Mucosa of descending colon (tissue), 1 donor: ENCODE data around the genes ZNF488, ARHGAP22, LRRC18 and SLC18A3.

DNA sequence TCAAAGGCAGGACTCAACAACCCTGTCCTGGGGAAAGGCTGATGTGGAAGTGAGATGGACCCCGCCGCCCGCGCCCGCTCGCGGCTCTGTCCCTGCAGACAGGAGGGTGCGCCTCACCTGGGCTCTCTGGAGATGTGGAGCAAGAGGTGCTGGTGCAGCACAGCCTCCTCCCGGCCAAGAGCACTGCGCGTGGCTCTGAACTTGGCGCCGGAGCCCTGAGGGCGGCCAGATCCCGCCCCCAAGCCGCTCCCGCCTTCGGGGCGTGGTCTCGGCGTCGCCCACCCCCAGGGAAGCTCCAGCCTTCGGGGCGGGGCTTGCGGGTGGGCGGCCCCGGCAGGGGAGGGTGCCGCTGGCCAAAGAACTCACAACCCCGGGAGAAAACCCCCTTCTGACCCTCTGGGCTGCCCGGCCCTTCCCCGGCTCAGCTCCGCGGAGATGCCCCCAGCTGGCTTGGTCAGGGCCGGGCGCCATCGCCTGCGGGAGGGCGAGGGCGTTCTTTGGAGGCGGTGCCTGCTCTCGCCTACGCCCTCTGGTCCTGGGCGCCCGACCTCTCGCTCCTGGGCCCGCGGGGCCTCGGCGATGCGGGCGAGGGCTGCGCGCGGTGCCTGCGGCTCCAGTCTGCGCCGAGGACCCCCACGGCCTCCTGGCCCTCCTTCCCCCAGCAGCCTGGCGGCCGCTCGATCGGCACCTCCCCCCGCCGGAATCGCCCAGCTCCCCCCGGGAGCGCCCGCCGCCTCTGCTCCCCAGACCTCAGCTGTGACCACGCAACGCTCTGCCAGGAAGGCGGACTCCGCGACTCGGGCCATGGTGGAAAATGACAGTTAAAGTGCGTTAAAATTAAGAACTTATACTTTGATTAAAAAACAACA is at the start of gene ZNF488:
TSS of gene ZNF488 (minus strand) at position 191 of the 869 bp plus-strand sequence.
- PRO-cap = bidirectional peak, plus-strand start at position 558 of the sequence, minus-strand start at position 185 of the sequence

DNA sequence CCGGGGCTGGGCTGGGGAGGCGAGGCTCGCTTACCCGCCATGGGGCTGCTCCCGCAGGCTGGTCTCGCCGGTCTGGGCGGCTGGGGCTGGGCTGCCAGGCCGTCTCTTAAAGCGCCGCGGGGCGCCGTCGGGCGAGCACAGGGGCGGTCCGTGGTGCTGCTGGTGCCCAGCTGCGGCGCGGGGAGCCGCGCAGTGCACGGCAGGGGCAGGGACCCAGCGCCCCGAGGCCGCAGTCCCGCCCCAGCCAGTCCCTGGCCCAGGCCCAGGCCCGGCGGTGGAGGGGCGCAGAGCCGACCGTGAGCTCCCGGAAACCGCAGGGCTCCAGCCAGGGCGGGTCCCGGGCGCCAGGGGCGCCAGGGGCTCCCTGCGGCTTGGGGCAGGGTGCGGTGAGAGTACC is 794 bp downstream of the SYT15B start:
- PRO-cap = no peak

GRCh38 chr10:48317083-48317629 is 10.7 kb downstream of the MAPK8 start:
- PRO-cap = no peak

- PRO-cap = no peak
Observed at GRCh38 chr10:48367455-48368120, 61.1 kb downstream of the MAPK8 start.

GRCh38 chr10:48389437-48390275 is 83.2 kb downstream of the MAPK8 start:
- PRO-cap = no peak

DNA sequence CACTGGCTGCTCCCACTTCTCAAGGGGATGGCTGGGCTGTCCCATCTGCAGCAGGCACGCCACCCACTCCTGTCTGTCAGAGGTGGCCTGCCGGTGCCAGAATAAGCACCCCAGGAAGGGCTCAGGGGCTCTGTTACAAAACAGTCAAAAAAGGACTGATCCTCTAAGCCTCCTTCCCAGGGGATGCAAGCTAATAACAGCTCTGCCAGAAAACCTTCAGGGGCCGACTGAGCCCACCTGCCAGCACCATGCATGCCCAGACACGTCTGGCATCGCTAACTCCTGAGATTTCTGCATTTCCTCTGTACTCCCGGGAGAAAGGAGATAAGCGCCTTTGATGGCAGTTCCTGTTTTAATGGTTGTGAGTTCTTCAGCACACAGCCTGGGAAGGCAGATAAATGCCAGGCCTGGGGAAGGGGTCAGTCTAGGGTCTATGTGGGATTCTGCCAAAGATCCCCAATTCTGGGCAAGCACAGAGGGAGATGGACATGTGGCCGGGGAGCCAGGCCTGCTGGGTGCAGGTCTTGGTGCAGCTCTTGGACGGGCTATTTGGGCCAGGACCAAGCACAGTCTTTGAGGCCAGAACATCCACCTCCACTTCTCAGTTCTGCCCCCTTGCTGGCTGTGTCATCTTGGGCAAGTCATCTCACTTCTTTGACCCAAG is 128.4 kb downstream of the ARHGAP22 start:
- PRO-cap = no peak

- PRO-cap = unidirectional peak, plus-strand start at chr10:48605210
Observed at GRCh38 chr10:48604512-48605685, at the start of gene ARHGAP22. Gene ARHGAP22, minus strand, starts transcription at chr10:48605073.

DNA sequence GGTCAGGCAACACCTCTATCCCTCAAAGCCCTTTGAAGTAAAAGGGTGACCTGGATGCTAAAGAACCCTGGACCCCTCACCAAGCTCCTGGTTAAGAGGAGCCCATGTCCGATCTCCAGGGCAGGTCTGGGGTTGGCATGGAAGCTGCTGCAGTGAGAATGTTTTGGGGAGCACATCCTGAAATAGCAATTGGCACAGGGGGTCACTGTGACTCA is 18.6 kb upstream of the ARHGAP22 start:
- PRO-cap = no peak

DNA sequence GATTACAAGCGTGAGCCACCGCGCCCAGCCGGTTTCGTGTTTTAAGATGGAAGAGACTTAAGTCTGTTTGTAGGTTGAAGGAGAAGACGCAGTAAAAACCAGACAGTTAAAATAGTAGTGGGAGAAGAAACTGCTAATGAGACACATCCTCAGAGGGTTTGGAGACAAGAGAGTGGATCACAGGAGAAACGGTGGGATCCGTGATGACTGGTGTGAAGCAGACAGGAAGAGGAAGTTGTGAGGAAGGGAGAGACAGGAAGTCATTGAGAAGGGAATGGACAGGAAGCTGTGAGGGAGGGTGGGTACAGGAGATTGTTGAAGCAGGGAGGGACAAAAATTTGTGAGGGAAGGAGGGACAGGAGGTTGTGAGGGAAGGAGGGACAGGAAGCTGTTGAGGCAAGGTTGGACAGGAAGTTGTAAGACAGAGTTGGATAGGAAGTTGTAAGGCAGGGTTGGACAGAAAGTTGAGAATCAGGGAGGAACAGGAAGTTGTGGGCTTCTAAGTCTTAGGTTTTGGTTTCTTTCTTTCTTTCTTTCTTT is 115.6 kb downstream of the WDFY4 start:
- PRO-cap = no peak

GRCh38 chr10:48939523-48940257 is at the start of gene LRRC18:
Gene LRRC18, minus strand, starts transcription at chr10:48939840.
- PRO-cap = no peak

DNA sequence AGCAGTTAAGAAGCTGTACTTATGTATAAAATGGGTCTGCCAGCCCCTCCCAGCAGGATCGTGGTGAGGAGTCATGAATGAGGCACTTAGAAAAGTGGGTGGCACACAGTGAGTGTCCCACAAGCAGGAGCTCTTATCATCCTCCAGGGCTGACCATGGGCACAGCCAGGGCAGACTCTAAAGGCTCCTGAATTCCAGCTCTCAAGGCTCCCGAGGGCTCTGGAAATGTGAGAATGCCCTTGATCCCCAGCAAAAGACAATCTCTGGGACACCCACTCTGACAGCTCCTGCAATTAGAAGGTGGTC is 1.6 kb downstream of the VSTM4 start:
- PRO-cap = no peak

- PRO-cap = no peak
Observed at GRCh38 chr10:49114554-49115352, 569 bp downstream of the VSTM4 start.

GRCh38 chr10:49278271-49278977 is 20.5 kb upstream of the C10orf71 start:
- PRO-cap = no peak

DNA sequence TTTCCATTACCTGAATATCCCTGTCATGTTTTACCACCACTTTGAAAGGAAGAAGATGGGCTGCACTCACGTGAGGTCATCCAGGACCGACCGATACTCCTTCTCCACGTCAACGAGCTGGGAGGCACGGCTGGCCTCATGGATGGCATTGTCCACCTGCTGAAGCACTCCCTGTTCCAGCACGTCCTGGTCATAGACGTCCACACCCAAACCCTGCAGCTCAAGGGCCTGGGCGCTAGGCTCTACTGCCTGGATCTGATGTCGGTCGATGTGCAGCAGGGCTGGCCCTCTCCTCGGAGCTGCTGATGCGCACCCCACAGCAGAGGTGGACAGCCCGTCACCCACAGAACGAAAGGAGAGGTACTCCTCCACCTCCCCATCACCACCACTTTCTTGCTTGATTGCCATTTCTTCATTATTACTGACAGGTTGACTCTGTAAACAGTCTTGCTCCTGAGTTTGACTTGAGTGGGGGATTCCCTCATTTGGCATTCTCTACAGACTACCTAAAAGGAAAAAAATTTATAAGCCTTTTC is 6.4 kb downstream of the ERCC6 start:
- PRO-cap = no peak

DNA sequence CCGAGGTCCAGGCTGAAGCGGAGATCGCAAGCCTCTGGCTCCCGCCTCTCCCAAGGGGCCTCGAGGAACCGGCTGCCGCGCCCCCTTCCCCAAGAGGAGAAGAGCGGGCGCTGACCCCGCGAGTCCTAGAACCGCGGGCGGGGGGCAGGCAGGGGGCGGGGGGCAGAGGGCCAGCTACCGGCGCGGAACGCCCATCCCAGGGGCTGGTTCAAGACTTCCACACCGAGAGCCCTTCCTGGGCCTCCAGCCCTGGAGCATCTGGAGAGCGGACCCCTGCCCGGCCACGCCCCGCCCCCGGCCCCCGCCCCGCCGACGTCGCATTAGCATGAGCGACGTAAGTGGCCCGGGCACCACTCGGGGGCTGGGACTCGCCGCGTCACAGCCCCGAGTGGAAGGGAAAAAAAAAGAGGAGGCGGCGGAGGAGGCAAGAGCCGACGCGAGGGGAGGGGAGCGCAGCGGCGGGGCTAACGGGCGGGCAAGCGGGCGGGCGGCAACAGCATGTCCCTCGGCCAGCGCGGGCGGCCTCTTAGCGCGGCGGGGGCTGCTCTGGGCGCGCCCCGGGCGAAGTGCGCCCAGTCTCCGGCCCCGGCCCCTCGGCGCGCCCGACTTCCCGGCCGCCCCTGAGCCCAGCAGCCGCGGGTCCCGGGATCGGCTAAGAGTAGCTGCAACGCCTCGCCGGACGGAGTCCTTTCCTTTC is at the start of gene SLC18A3:
TSS of gene SLC18A3 (plus strand) at position 427 of the 697 bp plus-strand sequence.
- PRO-cap = no peak

GRCh38 chr10:49951902-49952597 is 10.2 kb downstream of the TIMM23B start:
- PRO-cap = no peak

GRCh38 chr10:50325215-50326082 is 74.1 kb upstream of the ASAH2 start:
- PRO-cap = no peak

- PRO-cap = no peak
Observed at GRCh38 chr10:50333040-50334128, 82.1 kb upstream of the ASAH2 start.

DNA sequence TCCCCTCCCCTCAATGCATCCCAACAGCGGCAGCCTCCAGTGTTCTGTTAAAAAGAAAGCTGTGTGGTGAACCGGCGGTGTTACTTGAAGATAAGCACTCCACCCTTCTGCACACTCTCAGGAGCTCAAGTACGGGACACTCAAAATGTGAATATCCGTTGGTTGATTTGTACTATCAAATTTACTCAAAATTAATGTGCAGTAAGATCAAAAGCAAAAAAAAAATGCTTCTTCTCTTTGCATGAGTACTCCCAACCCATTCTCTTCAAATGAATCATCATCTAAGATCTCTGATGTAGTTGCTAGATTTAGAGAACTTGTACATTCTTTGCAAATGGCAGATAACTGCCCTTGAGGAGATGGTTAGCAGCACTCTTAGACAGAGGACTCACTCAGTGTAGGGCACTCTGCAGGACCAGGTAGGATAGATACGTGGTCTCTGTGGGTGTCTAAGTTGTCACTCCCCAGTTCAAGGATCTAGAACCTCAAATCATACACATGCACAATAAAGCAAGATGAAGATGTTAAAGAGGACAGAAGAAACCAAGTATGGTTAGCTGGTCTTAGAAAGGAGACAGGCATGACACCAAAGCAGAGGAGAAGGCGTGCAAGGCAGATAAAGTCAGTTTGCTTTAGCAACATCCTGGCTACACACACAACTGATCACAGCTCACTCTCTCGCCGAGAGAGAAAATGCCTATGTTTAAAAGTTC is 145.7 kb upstream of the ASAH2 start:
- PRO-cap = no peak

DNA sequence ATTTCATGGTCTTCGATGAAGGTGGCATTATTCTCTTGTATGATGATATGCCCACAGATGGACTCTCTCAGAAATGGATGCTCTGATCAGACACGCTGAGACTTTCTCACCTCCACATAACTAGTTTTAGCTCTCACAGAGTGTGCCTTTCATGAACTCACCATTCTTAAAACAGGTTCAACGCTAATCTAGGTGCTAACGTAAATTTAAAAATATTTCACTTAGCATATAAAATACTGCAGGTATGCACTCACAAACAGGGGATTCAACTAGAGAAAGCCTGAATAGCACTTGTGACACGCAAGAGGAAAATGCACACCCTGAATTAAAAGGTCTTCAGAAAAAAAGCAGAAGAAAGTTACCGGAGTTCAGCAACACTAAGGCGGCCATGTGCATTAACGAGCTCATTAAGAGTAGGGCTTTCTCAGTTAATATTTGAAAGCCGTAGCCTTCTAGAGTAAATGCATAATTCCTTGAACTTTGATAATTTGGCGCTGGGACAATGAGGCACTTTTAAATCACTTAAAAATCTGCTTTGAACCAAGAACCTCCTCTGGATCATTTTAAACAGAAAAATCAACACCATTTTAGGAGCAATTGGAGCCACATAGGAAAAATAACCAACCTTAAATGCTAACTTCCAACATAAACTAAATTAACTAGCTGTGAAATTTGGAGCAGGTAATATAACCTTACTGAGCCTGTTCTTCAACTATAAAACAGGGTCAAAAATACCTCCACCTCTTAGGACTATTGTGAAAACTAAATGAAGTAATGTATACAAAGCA is 164.5 kb upstream of the ASAH2 start:
- PRO-cap = no peak